Urinary bladder (tissue), 3 donors: ENCODE measurements around the gene PRKN.

GRCh38 chr6:159726116-159726451 is 1.2 kb upstream of the WTAP start:
- PRO-cap, result no peak
- RAMPAGE, long total RNA, result no peak

- PRO-cap, result no peak
- RAMPAGE, long total RNA, result no peak
Observed at GRCh38 chr6:159942770-159943775, 25.8 kb upstream of the IGF2R start.

GRCh38 chr6:160034215-160035057 is 65.6 kb downstream of the IGF2R start:
- PRO-cap, result no peak
- RAMPAGE, long total RNA, result no peak

GRCh38 chr6:160123888-160124792 is 2.5 kb downstream of the SLC22A1 start:
- PRO-cap, result no peak
- RAMPAGE, long total RNA, result no peak

DNA sequence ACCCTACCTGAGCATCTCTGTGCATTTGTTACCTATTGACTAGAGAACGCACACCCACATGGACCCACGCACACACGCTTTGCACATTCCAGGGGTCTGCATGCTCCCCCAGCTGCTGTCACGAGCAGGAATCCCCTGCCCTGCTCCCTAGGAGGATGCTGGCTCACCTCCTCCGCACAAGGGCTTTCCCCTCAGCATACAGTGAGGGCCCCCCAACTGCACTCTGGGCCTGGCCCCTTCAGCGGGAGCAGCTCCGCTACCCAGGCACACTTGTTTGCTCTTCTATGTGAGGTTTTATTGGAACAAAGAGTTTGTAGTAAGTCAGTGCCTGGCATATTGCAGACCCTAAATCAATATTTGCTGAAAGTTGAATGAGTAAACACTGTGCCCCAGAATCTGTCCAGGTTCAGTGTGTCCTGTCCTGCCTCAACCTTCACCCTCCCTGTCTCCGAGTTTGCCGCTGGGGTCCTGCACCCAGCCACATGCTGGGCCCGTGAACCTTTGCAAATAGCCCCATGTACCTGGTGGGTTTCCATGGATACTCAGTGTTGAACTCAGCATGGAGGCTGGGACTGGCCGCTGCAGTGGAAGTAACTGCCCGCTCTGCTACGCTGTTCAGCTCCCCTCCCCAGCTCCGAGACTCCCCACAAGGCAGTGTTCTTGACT is 15.6 kb downstream of the SLC22A1 start:
- PRO-cap, result no peak
- RAMPAGE, long total RNA, result no peak

DNA sequence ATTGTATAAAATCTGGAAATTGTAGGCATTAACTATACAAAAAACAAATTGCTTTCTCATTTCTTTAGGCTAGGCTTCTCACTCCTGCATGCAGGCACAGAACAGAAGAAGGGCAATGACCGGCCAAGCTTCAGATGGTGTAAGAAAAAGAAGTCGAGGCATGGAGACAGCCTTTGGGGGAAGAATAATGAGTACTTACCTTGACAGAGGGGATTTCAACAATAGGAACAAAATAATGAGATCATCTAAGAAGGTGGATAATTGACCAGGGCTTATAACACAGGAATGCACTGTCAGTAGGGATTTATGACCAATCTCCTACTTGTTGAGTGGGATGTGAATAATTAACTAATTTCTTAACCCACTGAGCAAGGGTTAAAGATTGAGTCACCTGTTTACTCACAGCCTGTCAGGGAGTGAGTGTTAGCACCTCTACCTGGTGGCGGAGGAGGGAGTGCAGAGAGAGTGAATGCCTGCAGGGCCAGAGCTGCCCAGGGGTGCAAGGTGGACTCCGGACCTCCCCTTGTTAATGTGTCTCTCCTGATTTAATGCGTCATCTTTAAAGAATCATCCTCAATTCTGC is 4.0 kb downstream of the SLC22A2 start:
- PRO-cap, result no peak
- RAMPAGE, long total RNA, result no peak

DNA sequence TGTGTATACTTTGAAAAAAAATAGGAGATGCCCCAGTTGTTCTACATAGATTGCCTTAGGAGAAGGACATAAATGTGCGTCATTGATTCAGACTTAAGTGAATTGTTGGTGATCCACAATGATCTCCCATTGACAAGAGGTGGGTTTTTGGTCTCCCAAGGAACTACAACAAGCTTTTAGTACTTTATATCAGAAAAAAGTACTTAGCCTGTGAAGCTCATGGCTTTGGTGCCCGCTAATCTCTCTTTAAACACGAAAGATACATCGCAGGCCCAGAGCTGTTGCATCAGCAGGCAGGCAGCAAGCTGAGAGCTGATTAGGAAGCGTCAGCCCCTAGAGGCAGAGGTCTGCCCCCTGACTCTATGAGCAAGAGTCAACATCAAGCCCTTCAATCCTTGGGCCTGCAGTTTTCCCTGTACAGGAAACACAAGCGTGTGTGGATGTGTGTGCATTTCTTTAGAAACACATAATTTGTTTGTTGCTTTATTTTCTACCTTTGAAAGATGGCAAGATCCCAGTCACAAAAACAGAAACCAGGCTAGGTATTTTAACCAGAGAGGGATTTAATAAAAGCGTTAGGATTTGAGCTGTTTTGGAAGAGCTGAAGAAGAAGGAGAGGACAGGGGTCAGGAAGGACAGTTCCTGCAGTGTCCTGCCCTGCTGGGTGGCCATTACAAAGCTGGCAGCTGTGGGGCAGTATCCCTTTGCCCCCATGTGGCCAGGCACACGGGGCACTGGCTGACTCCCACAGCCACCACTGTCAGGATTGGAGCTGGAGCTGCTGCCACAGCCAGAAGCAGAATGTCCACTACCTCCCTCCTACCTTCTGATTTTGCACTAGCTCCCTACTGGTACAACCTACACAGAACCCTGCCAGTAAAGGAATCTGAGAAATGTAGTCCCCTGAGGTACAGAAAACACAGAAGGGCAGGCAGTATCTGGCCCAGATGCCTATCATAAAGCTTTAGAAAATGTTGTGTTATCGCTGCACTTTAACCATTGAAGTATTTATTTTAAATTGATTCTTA is 46.3 kb downstream of the SLC22A3 start:
- PRO-cap, result no peak
- RAMPAGE, long total RNA, result no peak

DNA sequence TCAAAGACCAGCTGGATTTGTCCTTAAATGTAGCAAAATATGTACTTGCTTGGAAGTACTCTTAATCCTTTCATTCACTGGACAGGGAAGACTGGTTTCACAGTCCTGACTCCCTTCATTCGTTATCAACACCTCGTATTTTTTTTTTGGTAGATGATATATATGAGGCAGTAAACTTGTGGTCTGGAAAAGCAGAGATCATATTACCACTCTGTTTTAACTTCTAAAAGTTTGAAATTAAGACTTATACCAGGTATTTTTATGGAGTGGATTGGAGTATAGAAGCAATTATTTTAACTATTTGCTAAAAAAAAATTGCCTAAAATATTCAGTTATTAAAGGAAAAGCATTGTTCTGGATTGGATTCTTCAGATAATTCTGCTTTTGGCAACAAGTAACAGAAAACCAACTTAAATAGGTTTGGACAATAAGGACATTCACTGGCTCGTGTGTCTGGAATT is 83.3 kb downstream of the SLC22A3 start:
- PRO-cap, result unidirectional peak, plus-strand start at position 73 of the sequence
- RAMPAGE, long total RNA, result no peak

DNA sequence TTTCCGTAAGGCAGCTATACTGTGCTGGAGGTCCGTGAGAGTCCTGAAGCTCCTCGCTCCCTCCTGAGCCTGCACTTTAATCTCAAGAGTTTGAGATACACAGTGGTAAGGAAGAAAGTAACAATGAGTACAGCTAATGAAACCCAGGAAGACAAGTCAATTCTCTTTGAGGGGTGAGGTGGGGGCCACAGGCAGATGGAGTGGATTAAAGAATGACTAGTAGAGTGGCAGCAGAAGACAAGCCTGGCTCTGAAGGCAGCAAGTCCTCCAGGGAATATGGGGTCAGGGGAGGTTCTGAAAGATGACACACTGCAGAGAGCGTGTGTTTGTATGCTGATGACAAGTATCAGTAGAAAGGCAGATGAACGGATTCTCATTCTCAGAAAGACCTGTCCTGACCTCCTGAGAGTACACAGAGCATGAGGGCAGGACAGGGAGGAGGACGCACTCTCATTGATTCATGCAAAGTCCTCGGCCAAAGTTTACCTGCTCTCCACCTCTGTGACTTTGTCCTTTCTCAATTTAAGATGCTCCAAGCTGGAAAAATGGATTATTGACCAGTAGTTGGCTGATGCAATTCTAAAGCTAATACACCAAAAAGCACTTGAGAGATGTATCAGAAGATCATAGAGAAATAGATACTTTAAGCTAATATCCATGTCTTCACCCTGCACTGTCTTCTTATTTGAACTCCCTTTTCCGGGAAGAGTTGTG is 156.7 kb downstream of the LPA start:
- PRO-cap, result no peak
- RAMPAGE, long total RNA, result no peak

DNA sequence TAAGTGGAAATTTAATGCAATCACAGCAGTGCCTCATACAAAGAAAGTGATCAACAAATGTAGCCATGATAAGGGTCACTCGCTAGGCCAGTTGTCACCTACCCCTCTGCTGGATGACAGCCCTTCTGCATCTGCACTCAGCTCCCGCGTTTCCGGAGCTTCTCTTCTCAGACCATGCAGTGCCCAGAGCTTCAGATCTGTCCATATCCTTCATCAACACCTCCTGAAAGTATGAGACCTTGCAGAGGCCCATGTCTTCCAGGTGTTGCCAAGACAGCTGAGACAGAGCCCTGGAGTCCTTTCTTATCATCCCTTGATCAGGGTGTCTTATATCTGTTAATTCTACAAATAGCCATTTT is 142.2 kb downstream of the LPA start:
- PRO-cap, result no peak
- RAMPAGE, long total RNA, result no peak

- PRO-cap, result no peak
- RAMPAGE, long total RNA, result no peak
Observed at GRCh38 chr6:160773747-160774017, 71.6 kb downstream of the PLG start.

- PRO-cap, result no peak
- RAMPAGE, long total RNA, result no peak
Observed at GRCh38 chr6:160837280-160837608, 135.2 kb downstream of the PLG start.

DNA sequence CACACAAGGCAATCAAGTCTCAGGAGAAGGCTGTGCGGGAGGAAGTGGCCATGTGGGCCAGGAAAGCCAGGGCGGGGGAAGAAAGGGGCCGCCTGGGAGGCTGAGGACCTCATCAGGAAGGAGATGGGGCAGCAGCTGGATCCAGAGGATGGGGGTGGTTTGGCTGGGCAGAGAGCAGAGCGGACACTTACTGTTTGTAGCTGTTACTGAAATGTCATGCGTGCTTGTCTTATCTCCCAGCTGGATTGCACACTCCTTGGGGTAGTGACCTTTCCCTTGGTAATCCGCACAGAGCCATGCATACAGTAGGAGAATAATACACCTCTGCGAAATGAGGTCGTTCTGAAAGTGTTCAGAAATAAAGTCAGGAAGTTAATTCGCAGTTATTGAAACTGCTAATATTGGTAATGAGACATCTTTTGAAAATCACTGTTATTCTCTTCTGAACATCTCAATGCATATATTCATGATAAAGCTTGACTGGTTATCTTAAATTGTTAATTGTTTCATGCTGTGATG is 18.2 kb upstream of the MAP3K4 start:
- PRO-cap, result no peak
- RAMPAGE, long total RNA, result no peak

- PRO-cap, result unidirectional peak, minus-strand start at chr6:160992410
- RAMPAGE, long total RNA, result no peak
Observed at GRCh38 chr6:160992144-160992741, 674 bp downstream of the MAP3K4 start.

GRCh38 chr6:161049217-161050057 is 57.9 kb downstream of the MAP3K4 start:
- PRO-cap, result no peak
- RAMPAGE, long total RNA, result no peak

- PRO-cap, result no peak
- RAMPAGE, long total RNA, result no peak
Observed at GRCh38 chr6:161068978-161070053, 77.7 kb downstream of the MAP3K4 start.

DNA sequence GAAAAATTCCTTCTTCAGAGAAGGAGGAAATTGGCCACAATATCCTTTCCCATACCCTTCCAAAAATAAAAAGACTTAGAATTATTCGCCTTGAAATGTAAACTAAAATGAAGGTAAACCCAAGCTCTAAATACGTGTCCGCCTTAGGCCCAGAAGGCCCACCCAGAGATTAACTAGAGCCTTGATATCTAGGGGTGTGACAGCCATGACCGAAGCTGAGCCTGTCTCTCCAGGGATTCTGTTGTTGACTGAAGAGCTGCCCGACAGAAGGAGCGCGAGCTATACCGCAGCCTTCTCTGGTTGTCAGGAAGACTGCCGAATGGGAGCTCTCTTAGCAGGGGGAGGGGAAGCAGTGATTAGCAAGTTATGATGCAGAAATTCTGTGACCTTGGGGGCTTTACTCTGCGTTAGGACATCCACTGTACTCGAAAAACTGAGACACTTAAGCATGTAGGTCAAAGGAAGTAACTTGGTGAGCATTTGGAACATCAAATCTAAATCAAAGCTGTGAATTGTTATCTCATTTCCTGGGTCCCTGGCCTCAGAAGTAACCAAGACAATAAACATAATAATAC is 84.5 kb downstream of the MAP3K4 start:
- PRO-cap, result no peak
- RAMPAGE, long total RNA, result no peak

DNA sequence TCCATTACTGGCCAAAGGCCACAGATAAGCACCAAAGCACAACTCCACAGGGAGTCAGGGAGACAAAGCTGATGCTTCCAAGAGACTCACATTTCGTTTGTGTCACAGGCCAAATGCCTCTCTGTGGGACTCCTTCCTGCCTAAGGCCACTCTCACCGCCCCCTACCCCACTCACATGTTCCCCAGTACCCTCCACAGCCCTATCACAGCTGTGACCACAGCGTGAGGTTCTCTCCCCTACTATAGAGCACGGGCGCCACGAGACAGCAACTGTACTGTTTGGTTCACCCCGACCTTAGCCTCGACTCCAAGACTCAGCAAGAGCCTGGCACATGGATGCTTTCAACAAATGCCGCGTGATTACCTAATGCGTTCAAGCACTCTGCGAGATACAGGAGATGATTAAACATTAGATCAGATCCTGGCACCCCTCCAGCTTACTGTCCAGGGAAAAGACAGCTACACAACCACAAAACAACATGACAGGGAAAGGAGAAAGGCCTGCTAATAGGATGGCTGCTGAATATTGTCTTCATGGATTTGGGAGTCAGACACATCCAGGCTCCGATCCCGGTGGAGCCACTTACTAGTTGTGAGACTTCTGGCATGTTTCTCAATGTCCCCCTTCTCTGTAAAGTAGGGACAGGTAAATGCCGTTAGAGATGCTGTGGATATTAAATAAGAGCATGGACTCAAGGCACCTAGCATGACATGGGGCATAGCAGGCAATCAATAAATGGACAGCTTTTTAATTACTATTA is 105.4 kb downstream of the AGPAT4 start:
- PRO-cap, result no peak
- RAMPAGE, long total RNA, result no peak

DNA sequence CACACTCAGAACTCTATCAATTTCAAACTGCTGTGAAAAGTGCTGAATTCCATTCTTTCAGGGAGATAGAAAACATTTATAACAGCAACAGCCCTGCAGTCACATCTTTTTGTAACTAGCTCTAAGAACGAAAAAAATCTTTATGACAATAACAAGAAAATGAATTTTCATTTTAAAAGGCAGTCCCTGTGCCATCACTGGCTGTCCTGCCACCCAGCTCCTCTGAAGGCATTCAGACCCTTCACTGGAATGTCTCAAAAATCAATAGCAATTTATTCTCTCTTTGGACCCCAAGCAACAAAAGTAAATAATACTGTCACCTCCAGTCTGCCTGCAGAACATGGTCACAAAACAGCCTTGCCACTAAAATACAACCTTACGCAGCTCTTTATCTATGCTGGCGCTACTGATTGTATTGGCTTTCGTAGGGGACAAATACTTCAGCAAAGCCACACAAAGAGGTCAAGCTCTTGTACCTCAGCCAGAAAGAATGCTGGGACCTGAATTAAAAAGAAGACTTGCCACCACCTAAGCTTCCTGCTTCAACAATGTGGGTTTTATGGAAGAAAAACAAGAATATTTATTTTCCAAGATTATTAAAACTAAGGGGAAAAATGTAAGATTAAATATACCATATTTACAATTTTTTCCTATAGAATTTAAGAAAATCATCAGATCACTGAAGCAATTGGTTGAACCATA is 57.3 kb downstream of the PRKN start:
- PRO-cap, result no peak
- RAMPAGE, long total RNA, result no peak

DNA sequence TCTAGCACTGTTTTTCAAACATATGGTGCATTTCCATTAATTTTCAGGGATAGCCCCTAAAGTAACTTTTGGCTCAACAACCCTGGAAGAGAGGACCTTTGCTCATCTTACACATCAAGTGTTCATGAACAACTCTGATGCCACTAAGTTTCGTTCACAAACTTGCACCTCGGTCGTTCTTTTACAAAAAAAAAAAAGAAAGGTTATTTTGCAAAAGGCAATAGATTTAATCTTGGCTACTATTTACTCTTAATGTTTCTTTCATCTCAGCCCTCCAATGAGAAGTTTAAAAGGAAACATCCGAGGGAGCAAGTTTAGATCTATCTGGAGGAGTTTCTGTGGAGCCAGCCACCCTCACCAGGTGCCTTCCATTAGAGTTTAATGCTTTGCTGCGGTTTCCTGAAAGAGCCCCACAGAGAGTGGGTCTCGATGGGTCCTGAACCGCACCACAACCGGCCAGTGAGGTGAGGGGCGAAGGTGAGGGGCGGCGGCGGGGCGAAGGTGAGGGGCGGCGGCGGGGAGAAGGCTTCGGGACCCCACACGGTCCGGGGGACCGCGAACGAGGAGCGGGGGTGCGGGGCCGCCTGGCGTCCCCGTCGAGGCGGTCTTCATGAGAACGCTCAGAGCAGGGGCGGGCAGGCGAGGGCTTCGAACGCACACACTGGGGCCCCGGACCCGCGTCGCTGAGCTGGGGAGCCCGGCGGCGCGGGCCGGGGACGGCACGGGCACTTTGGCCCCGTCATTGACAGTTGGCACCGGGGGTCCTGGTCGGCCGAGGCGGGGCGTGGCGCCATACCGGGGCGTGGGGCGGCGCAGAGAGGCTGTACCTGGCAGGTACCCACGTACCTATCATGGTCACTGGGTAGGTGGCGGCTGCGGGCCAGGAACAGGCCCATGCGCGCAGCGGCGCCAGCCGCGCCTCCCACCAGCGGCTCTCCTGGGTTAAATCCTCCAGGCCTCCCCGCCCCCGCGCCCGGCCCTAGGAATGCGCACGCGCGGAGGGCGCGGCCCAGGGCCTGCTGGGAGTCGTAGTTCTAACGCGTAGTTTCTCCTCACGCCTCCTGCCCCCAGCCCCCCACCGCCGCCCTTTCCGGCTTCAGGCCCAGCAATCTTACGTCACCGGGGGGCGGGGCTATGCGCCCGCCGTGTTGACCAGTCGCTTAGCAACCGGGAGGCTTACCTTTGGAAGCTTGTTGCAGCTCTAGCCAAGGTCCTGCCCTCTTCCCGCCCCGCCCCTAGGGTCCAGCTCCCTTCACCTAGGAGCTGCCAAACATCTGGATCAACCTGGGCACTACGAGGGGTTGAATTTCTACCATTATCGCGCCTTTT is at the start of gene PRKN:
PRKN (minus strand) TSS at position 951 of the 1,329 bp plus-strand sequence.
- PRO-cap, result unidirectional peak, minus-strand start at position 950 of the sequence
- RAMPAGE, long total RNA, result start-site peak on the plus strand centred at position 322 of the sequence, 11 bp wide, 31 and 12 reads in 2 replicates